Hepatocyte (in vitro differentiated cells and primary cell): ENCODE measurements around a stretch of chr13.

GRCh38 chr13:80900650-80900936 is 559.7 kb upstream of the SPRY2 start:
- RAMPAGE, long total RNA: no peak

GRCh38 chr13:82219725-82219924 is 1662.6 kb downstream of the SLITRK1 start:
- RAMPAGE, long total RNA: no peak
- RRBS: no CpG with 5 or more reads among the region's 1 CpG

- RAMPAGE, long total RNA: no peak
- RRBS: no CpG with 5 or more reads among the region's 55 CpGs
These were observed 204.2 kb upstream of the SLITRK1 start for GRCh38 chr13:84086232-84087026.

DNA sequence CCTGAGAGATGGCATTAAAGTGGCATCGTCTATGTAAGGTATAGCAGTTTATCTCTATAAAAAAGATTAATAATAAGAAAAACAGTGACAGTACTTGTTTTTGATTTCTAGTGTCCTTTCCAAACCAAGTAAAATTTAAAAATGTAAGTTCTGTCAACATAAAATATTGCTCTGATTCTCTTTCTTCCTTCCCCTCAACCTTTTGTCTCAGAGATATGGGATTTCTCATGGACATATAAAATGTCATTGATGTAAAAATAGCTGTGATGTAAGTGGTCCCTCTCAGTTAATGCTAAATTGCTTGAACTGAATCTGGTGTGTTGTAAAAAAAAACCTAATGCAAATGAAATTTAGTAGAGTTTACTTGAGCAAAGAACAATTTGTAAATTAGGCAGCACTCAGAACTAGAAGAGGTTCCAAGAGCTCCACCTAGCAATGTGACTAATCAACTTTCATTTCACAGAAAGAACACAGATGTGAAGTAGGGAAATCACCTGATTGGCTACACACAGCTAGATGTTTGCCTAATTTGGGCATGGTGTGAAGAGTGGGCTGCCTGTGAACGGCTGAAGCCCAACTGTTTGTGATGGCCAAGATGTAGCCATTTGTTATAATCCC is 724.6 kb upstream of the SLITRK5 start:
- RAMPAGE, long total RNA: no peak
- RRBS: no CpG with 5 or more reads among the region's 2 CpGs

GRCh38 chr13:89514684-89515344 is 1843.6 kb downstream of the SLITRK5 start:
- RAMPAGE, long total RNA: no peak
- RRBS: no CpG with 5 or more reads among the region's 4 CpGs

- RAMPAGE, long total RNA: no peak
- RRBS: no CpG with 5 or more reads among the region's 4 CpGs
These were observed 114.9 kb downstream of the GPC6 start for GRCh38 chr13:93341482-93341842.

- RAMPAGE, long total RNA: no peak
- RRBS: no CpG with 5 or more reads among the region's 5 CpGs
These were observed 176.3 kb downstream of the DCT start for GRCh38 chr13:94303279-94303523.

DNA sequence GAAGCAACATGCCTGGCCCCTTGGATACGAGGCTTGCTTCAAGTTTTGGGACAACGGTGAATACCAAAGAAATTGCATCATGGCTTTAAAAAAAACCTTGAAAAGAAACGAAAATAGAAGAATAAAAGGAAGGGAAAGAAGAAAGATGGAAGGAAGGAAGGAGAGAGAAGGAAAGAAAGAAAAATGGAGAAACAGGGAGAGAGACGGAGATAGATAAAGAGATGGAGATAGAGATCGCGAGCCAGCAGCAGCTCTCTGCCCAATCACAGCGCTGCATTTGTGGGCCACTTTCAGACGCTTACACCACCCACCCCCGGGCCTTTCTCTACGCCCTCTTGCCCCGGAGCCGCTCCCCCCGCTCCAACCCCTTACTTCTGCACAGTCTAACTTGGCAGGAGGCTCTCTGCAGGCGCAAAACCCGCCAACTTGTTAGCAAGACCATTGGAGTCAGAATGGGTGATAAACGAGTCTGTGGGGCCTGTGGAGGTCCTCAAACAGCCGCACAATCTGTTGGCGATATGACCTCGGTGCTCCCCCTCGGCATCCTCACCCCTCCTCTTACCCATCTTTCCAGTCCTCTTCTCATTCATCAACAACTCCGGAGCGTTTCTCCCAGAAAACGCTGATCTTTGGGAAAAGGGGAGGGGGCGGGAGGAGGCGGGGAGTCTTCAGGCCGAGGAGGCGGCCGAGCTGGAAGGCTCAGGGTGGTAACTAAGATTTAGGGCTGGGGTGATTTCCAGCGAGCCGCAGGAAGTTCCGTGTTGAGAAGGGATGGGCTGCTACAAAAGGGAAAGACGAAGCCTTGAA is 4.4 kb downstream of the SOX21 start:
- RAMPAGE, long total RNA: no peak
- RRBS: no CpG with 5 or more reads among the region's 32 CpGs

GRCh38 chr13:94860795-94861627 is 148.7 kb upstream of the SOX21 start:
- RAMPAGE, long total RNA: no peak
- RRBS: no CpG with 5 or more reads among the region's 13 CpGs

DNA sequence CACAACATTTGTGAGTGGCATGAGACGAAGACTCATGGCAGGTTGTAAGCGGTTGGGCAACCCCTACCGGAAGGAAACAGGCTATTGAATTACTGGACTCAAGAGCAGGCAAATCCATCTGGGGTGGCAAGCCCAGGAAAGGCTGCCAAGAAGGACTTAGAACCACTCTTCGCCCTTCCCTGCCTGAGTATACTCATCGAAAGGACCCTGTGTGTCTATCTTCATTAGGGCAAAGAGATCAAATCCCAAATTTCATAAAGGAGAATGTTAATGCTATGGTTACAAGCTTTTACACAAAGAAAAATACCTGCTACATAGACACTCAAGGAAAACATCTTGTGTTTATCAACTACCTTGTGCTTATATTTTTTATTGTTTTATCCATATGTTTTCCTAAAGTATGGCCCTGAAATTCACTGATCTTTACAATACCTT is 22.2 kb upstream of the CLDN10 start:
- RAMPAGE, long total RNA: no peak
- RRBS: no CpG with 5 or more reads among the region's 5 CpGs

DNA sequence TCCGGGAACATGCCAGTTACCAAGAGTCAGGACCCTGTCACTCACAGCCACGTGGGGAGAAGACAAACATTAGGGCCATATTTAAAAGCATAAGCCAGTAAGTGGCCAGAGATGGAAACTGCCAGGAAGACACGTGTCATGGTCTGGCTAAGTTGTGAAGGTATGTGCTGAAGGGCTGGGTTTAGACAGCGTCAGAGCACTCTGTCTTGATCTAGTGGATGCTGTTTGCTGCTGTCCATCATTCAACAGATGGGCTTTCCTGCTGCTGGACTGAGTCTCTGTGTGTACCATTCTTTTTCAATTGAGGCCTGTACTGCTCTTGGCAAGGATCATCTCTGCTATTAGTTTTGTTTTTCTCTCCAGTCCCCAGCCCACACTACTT is 128.6 kb downstream of the HS6ST3 start:
- RAMPAGE, long total RNA: no peak
- RRBS: no CpG with 5 or more reads among the region's 4 CpGs

GRCh38 chr13:96636411-96636898 is 357.8 kb downstream of the OXGR1 start:
- RAMPAGE, long total RNA: no peak
- RRBS: no CpG with 5 or more reads among the region's 3 CpGs

- RAMPAGE, long total RNA: no peak
- RRBS: no CpG with 5 or more reads among the region's 4 CpGs
These were observed 10.0 kb downstream of the OXGR1 start for GRCh38 chr13:96984298-96984643.

- RAMPAGE, long total RNA: no peak
- RRBS: no CpG with 5 or more reads among the region's 5 CpGs
These were observed 14.2 kb downstream of the MBNL2 start for GRCh38 chr13:97236190-97236818.

DNA sequence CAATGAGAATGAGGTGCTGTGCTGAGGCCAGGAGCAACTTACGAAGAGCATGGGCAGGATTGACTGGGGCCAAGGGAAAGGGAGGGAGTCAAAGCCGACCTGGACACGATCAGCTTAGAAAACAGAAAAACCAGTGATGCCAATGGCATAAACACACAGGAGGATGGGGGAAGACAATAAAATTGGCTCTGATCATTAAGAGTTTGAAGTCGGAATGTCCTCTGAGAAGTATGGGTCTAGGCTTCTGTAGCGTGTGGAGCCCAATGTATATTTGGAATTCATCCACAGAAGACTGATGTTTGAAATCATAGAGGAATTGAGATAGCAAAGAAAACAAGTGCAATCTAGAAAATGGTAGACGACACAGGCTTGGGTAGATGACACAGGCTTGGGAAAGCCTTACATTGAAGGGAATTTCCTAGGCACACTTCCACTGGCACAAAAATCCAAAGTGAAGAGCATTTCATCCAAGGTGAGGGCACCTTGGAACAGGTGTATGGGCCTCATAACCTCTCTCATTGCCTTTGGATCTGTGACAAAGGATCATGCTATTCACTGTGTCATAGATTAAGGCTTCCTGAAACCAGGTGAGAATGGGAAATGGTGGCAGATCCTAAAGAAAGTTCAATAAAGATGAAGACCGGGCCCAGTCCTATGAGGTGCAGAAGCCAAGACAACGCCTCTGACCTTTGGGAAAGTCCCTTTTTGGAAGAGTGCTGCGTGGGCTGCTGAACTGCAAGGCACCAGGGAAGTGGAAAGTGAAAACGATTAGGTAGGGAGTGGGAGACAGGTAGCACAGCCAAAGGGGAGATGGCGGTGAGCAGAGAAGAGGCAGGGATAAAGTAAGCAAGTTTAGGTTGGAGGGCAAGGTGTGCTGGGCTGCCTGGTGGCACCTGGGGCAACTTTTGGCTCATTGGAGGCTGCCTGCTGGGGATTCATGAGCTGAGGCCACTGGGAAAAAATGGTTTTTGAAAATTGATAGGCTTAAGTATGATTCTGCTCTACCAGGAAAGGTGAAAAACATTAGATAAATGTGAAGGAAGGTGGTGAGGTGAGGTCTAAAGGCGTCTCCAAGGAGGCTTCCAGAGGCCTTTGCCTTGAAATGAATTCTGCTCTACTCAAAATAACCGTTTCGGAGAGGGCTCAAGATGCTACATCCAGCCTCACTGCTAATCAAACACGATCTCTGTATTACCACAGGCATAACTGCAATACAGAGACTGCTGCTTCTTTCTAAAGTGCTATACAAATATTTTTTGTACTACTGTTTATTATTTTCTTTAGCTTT is 16.2 kb downstream of the MBNL2 start:
- RAMPAGE, long total RNA: no peak
- RRBS: no CpG with 5 or more reads among the region's 15 CpGs

GRCh38 chr13:97242600-97243312 is 20.6 kb downstream of the MBNL2 start:
- RAMPAGE, long total RNA: no peak
- RRBS: no CpG with 5 or more reads among the region's 15 CpGs

GRCh38 chr13:97278545-97279573 is 56.7 kb downstream of the MBNL2 start:
- RAMPAGE, long total RNA: no peak
- RRBS: no CpG with 5 or more reads among the region's 8 CpGs

DNA sequence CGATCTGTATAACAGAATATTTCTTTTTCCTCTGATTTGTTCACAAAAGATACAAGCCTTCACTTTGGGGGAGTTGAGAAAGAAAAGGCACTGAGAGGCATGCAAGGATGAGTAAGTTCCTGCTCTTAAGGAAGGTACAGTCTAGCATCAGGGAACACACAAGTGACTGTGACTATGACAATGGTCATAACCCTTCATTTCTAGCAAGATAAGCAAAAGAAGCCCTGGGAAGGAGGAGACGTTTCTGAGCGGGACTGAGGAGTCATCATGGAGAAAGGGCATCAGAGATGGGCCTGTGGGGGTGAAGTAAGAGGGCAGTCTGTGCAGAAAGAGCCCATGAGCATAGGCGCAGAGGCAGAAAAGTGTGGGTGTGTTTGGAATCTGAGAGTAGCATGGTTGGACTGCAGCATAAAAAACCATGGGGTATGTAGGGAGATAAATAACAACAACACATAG is 86.6 kb downstream of the MBNL2 start:
- RAMPAGE, long total RNA: no peak
- RRBS: no CpG with 5 or more reads among the region's 4 CpGs

DNA sequence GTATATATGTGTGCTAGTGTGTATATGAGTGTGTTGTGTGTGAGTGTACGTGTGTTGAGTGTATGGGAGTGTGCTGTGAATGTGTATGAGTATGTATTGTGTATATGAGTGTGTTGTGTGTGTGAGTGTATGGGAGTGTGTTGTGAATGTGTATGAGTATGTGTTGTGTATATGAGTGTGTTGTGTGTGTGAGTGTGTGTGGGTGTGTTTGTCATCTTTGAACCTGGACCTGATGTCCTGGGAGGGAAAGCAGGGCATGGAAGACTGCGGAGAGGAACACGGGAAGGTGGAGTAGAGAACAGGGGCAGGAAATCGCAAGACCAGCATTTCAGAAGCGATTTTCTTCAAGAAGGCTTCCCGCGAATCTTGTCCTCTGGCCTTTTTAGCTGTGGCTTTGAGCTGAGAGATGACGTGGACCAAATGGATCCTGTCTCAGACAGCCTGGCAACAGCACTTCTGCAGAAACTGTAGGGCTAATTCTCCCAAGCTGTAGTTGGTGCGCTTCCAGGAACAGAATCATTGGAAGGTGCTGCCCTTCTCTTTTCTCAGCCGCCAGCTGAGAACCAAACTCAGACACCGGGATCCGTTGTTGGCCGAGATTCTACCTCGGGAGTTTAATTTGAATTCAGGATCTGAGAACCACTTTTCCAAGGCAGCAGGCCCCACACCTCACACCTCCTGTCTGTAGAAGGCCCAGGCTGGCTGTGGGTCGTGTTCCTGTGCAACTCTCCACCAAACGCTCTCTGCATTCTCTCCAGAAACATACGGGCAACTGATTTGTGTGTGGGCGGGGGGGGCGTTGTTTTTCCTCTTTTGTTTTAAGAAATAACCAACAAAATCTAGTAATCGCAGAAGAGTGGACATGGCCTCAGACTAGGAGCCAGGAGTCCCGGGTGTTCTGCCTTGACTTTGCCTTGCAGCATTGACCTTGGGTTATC is 94.6 kb upstream of the RAP2A start:
- RAMPAGE, long total RNA: no peak
- RRBS: no CpG with 5 or more reads among the region's 21 CpGs

- RAMPAGE, long total RNA: no peak
- RRBS: no CpG with 5 or more reads among the region's 9 CpGs
These were observed 26.5 kb upstream of the RAP2A start for GRCh38 chr13:97407254-97408053.